Daoy (cell line): ENCODE results near the gene CAND1.

- RAMPAGE, long total RNA, result no peak
Observed at GRCh38 chr12:64616021-64616625, 5.8 kb downstream of the RASSF3 start.

DNA sequence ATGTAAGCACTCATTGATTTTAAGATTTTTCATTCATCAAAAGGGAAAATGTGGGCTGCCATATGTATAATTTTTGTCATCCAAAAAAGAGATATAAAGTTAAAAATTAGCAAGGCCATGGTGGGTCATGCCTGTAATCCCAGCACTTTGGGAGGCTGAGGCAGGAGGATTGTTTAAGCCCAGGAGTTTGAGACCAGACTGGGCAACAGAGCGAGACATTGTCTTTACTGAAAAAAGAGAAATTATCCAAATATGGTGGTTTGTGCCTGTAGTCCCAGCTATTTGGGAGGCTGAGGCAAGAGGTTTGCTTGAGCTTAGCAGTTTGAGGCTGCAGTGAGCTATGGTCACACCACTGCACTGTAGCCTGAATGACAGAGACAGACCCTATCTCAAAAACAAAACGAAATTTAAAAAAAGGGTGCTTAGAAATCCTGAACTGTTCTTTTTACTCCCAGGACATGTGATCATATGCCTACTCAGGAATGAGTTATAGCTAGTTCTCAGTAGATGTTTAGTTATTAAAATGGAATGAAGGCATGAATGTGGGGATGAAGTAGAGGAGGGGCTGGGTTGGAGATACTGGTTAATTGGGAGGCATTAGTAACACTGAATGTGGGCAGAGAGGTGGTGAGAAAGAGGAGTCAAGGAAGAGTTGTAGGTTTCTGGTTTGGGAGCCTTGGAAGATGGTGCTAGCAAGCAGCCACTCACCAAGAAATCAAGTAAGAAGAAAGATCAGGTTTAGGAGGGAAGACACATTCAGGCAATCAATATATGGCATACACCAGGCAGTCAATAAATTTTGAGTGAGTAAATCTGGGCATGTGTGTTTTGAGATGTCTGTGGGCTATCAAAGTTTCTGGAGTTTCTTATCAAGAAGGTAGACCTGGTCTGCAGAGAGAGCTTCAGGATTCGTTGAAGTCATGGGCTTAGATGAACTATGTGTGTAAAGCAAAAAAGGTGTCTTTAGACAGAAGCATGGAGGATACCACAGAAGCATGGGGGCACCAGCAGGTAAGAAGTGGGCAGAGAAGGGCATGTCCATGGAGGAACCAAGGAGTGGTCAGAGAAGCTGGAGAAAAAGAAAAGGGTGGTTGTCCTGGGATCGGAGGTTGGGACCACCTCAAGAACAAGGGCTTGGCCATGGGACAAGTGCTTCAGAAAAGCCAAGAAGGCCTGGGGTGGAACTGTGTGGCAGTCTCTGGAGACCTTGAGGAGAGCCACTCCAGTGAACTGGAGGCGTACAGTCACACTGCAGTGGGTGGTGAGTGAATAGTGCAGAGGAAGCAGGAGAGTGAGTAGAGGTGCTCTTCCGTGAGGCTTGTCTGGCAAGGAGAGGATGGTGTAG lies 20.3 kb downstream of the RASSF3 start:
- RAMPAGE, long total RNA, result no peak

- RAMPAGE, long total RNA, result no peak
Observed at GRCh38 chr12:64635097-64635820, 25.0 kb downstream of the RASSF3 start.

- RAMPAGE, long total RNA, result no peak
Observed at GRCh38 chr12:65176909-65177460, 7.6 kb downstream of the LEMD3 start.

DNA sequence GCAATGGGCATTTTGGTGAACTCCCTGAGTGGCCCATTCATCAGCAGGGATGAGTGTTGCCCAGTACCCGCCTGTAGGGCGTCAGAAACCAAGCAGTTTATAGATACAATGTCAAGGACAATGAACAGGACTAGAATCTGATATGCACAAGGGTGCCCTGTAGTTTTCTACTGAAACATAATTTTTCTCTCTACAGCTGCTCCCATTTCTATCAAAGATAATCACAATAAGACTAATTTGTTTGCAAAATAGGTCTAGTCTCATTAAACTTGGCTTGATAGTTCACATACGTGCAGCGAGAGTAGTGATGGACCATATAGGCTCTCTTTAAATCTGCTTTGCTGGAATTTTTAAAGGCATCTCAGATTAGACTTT lies 20.1 kb downstream of the LEMD3 start:
- RAMPAGE, long total RNA, result no peak

DNA sequence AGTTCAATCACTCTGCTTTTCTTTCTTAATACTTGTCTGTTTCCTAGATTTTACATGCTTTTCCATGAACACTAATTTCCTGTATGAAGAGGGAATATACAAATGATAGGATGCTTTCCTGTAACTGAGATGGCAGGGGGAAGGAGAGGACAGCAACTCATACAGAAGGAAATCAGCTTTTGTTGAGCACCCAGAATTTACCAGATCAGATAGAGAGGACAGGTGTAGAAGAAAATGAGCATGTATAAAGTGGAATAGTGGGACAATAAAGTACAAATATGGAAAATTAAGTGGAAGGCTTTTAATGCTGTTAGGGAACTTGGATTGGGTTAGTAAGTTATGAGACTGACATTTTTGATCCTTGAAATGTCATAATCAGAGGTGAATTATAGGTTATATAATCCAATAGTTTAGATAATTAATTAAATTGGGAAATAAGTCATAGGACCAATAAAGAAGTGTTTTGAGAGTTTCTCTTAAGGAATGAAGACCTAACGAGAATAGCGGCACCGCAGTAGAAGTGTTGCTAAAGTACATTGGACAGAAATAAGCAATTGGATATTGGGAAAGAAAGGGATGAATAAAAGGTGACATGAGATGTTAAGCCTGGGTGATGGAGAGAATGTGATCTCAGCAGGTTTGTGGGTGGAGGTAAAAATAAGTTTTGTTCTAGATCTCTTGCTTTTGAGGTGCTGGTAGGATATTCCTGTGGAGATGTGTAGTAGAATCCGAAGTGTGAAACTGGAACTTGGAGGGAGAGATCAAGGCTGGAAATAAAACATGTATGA lies 5.6 kb downstream of the MSRB3 start:
- RAMPAGE, long total RNA, result no peak

DNA sequence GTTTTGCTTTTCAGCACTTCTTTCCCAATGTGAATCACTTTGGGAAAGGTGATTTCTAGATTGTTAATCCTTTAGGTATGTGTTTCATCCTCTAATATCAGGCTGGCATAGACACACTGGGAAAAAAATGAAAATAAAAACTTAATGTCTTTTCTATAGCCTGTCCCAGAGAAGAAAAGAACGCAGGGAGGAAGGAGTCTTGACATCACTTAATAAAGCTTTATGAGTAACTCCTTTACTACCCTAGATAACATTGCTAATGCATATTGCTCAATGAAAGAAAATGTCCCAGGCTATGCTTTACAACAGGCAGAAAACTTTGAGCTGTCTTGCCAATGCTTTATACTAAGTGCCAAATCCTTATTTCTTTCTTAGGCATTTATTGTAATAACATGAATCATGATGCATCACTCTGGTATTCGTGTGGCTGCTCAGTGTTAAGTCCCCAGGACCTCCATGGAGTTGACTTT lies 258.2 kb downstream of the MSRB3 start:
- RAMPAGE, long total RNA, result no peak

- RAMPAGE, long total RNA, result no peak
Observed at GRCh38 chr12:65962792-65963835, 138.8 kb downstream of the HMGA2 start.

DNA sequence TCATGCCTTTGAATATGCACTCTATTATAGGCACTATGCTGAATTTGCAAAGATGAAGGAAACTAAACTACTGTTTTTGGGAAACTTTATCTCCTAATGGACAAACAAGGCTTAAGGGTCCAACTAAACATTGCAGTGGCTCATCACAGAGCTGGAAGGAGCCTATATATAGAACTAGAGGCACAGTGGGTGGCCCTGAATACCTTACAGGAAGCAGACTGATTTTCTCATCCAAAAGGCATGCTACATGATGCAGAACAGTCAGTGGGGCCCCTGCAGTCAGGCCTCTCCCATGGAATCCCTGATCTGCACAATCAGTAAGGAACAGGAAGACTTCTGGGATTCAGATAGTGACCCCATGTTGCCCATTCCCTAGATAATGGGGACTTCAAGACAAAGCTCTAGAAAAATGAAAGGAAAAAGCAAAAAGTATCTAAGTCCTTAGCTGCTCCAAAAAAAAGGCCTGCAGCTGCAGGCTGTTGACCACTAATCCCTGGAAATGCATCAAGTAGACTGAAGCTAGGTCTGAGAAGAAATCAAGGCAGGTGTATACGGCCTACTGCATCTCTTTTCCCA lies 1.9 kb upstream of the LLPH start:
- RAMPAGE, long total RNA, result no peak

GRCh38 chr12:66191214-66192001 lies 2.4 kb downstream of the IRAK3 start:
- RAMPAGE, long total RNA, result no peak

DNA sequence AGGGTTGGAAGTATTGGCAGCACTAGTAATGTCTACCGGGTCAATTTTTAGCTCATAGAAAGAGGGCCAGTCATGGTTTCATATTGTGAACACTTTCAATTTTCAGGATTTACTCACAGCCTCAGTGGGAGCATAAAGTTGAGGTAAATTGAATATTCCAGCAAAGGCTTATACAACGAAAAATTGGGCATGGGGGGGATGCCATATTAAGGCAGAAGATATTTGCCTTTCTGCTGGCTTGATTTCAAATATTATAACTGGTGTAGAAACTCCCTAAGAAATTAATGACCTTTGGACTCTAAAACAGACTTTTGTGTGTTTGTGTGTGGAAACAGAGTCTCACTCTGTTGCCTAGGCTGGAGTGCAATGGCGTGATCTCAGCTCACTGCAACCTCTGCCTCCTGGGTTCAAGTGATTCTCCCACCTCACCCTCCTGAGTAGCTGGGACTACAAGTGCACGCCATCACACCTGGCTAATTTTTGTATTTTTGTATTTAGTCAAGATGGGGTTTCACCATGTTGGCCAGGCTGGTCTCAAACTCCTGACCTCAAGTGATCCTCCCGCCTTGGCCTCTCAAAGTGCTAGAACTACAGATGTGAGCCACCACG lies 11.6 kb downstream of the IRAK3 start:
- RAMPAGE, long total RNA, result no peak

- RAMPAGE, long total RNA, result no peak
Observed at GRCh38 chr12:66445144-66445642, 142.9 kb downstream of the HELB start.

GRCh38 chr12:67031430-67031815 lies 237.7 kb upstream of the CAND1 start:
- RAMPAGE, long total RNA, result no peak

DNA sequence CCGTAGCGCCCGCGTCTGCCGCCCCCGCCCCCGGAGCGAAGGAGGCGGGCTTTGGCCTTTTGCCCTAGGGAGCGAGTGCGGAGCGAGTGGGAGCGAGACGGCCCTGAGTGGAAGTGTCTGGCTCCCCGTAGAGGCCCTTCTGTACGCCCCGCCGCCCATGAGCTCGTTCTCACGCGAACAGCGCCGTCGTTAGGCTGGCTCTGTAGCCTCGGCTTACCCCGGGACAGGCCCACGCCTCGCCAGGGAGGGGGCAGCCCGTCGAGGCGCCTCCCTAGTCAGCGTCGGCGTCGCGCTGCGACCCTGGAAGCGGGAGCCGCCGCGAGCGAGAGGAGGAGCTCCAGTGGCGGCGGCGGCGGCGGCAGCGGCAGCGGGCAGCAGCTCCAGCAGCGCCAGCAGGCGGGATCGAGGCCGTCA lies at the start of gene CAND1:
Gene CAND1, plus strand, starts transcription at position 57 of the 414 bp plus-strand sequence.
- RAMPAGE, long total RNA, result no peak

DNA sequence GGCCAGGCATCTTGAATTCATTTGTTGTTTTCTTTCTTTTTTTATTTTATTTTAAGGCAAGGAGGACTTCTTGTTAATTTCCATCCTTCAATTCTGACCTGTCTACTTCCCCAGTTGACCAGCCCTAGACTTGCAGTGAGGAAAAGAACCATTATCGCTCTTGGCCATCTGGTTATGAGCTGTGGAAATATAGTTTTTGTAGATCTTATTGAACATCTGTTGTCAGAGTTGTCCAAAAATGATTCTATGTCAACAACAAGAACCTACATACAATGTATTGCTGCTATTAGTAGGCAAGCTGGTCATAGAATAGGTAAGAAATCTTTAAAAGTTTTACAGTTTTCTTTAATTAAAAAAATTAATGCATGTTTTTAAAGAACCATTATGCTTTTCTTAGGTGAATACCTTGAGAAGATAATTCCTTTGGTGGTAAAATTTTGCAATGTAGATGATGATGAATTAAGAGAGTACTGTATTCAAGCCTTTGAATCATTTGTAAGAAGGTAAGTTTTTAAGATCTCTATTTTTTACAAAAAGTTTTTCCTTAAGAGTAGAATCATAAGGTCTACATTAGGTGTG lies 28.3 kb downstream of the CAND1 start:
- RAMPAGE, long total RNA, result no peak

- RAMPAGE, long total RNA, result no peak
Observed at GRCh38 chr12:67322761-67323554, 53.8 kb downstream of the CAND1 start.

DNA sequence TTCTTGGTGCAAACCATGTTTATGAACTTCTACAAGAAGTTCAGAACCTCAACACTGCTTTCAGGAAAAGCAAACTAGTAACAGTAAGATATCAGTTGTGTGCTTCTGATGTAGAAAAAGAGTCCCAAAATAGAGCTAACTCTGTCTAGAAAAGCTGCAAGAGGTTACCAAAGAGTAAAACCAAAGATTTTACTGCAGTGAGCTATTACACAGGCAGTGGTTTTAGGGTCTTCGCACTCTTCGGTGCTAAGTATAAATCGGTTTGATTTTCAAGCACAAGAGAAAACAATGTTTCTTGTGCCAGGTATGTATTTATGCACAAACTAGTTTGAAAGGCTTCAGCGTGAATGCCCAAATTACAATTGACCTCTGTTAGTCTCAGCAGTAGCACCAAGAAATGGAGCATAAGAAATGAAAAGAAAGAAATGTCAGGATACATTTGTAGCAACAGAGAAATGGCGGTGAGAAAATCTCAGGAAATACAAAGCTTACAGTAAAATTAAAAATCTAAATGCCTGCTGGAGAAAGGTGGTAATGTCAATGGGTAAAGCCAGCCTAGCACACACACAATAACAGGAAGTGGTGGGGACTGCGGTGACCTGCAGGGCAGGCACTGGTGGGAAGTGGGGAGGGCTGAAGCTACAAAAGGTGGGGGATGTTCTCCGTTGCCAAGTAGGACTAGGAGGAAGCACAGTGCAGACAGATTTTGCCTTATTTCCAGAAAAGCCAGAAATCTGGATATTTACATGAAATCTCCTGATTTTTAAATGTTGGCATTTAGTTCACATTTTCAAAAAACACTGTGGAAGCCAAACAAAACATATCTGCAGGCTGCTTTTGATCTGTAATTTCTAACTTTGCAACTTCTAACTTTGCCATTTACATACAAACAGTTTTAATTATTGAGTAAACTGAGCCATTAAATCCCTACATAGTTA lies 17.9 kb upstream of the DYRK2 start:
- RAMPAGE, long total RNA, result no peak

- RAMPAGE, long total RNA, result no peak
Observed at GRCh38 chr12:67659114-67659313, 10.5 kb downstream of the DYRK2 start.

DNA sequence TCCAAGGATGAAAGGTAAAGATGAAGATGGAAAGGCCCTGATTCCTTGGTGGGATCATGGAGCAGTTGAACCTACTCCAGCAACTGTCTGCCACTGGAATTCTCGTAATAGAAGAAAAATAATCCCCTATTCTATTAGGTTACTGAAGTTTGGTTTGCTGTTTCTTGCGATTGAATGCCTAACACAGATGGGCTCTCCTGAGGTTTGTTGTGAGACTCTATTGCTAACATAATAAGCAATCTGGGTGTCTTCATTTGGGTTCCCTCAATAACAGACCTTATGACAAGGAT lies 193.3 kb downstream of the IFNG start:
- RAMPAGE, long total RNA, result no peak

- RAMPAGE, long total RNA, result no peak
Observed at GRCh38 chr12:67990849-67991740, 168.4 kb downstream of the IFNG start.